Temporal lobe (tissue), 2 donors: ENCODE measurements around a stretch of chr3.

DNA sequence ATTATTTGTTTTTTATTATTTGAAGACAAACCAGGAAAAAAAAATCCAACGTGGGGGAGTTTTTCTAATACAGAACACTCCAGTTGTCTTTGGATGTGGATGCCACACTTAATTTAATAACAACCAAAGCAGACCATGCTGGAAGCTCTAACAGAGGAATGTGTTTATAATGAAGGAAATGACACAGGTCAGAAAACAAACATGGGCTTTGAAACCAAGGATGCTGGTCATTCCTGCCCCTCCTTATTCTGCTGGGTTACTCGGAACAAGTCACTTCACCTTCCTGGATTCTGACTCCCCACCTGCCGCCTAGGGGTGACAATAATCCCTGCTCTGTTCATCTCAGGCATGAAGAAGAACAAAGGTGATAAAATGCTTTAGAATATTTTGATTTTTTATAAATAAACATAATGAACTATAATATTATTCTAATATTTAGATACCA is 240.9 kb upstream of the ADAMTS9 start:
- RAMPAGE, long total RNA = no peak

- RAMPAGE, long total RNA = no peak
These were observed 419.5 kb upstream of the ADAMTS9 start for GRCh38 chr3:65107284-65107661.

DNA sequence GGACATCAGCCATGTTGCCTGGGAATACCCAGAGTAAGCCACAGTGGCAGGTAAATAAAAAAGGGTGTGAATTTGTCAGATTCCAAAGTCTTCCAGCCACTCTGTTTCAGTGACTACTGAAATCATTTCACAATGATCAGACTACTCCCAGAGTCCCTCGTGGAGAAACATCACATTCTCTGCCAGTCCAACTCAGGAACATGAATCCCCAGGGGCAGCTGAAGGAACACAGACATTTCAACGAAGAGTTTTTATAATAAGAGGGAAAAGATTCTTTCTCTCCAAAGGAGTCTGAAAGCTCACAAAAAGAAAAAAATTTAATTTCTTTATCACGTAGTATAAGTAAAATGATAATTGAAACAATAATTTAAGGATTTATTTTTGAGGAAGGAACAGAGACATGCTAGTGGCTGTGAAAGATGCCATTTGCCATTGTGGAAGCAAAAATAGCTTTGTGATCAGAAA is 493.9 kb upstream of the ADAMTS9 start:
- RAMPAGE, long total RNA = no peak

DNA sequence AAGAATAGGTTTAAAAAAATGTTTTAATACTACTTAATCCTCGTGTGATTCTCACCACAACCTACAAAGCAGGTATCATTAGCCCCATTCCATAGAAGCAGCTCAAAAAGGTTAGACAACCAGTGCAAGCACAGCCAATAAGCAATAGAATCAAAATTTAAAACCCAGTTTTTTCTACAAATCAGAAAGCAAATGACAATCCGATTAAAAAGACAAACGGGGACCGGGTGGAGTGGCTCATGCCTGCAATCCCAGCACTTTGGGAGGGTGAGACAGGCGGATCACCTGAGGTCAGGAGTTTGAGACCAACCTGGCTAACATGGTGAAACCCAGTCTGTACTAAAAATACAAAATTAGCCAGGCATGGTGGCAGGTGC is 430.8 kb downstream of the MAGI1 start:
- RAMPAGE, long total RNA = no peak

DNA sequence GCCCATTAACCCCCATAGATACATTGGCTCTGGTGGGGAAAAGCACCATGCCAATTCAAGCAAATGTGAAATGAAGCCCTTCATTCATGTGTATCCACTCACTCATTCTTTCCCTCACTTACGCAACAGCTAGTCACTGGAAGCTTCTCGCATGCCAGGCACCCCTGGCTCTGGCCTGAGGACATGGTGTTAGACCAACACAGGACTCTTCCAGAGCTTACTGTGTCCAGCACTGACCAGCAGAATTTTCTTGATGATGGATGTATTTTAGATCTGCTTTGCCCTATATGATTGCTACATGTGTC is 183.0 kb downstream of the MAGI1 start:
- RAMPAGE, long total RNA = no peak

- RAMPAGE, long total RNA = no peak
These were observed 409 bp upstream of the MAGI1 start for GRCh38 chr3:66039152-66039501.

- RAMPAGE, long total RNA = no peak
These were observed 26.3 kb upstream of the SLC25A26 start for GRCh38 chr3:66194624-66194872.

GRCh38 chr3:66297974-66298450 is 77.2 kb downstream of the SLC25A26 start:
- RAMPAGE, long total RNA = no peak

- RAMPAGE, long total RNA = no peak
These were observed 114.8 kb downstream of the LRIG1 start for GRCh38 chr3:66385972-66386537.

DNA sequence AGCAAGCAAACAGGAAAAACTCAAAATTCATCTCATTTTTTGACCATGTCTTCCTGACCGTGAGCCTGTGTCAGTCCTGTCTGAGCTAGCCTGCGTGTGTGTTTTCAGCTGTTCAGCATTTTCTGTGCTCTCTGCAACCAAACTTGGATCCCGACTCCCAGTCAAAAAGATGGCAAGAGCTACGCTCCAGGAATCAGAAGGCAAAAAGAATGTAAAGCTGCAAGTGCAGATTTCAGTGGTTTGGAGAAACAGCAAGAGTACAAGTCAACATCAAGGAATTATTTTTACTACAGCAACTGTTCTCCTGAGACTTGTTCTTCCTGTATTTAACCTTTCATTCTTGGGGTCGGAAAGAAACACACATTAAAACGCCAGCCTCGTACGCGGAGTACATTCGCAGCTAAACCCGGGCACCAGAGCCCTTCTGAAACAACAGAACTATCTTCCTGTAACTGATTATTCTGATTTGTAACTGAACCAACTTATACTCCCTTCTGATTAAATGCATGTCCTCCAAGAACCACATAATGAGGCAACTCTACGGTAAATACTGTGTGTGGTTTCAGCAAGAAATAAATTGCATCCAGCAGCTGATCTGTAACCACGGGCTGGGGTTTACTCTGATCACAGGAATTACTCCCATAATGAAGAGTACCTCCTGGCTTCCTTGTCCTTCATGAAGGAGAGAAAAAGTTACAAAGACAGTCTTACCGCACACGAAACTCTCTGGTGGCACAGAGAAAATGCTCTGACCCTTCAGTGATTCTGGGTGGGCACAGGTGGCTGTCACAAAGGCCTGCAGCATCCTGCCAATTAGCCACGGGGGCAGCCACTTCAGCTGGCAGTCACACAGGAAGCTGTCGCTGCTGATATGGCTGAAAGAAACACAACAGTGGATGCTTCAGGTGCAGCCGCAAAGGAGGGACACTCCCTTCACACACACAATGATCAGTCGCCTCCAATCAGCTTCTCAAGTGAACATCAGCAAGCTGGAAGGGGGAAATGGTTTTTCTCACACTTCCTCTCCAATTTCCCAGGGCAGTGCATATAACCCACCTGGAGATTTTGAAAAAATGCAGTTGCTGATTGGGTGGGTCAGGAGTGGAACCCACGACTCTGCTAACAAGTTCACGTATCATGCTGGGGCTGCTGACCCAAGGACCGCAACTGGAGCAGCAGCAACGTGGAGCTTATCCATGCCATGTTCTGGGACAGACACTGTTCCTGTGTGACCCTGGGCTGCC is 107.1 kb downstream of the LRIG1 start:
- RAMPAGE, long total RNA = no peak

DNA sequence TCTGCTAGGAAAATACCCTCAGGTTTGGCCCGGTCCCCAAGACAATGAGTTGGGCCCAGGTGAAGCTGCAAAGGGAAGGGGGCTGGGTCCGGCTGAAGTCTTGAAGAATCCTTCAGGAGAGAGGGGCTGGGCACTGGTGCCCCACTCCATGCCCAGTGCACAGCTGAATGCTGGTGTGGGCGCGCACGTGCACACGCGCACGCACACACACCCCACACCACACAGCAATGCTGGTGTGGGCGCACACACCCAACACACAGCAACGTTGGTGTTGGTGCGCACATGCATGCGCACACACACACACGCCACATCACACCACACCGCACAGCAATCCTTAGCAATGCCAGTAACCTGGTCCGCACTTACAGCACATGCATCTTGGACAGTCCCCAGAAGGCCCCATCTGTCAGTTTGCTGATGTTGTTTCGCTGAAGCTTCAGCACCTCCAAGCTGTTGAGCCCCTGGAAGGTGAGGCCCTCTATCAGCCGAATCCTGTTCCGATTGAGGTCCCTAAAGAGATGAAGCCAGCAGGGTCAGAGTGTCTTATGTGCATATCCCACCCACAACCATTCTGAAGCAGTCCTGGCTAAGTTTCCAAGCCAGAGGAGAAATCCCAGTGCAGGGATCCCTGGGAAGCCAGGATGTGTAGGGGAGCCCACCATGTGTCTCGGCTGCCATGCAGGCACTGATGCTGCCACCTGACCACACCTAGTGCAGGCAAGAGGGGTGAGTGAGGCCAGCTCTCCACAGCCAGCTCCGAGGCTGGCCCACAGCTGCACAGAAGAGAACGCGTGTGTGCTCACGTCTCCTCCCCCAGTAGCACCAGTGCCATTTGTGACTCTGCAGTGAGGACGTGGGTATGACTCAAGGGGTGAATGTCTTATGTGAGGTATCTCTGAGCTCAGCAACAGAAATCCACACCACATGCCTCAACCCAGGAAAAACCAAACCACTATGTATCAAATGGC is 88.0 kb downstream of the LRIG1 start:
- RAMPAGE, long total RNA = no peak

DNA sequence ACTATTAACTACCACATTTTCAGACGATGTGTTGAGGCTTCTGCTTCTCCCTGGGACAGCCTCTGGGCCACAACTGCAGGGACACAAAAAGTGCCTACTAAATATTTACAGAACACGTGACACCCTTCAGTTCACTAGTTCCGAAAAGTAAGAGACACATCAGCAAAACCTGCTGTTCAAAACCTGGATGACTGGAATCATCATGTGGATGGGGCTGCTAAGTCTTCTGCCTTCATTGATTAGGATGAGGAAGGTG is 52.1 kb downstream of the LRIG1 start:
- RAMPAGE, long total RNA = no peak

GRCh38 chr3:66453967-66454532 is 46.8 kb downstream of the LRIG1 start:
- RAMPAGE, long total RNA = no peak

DNA sequence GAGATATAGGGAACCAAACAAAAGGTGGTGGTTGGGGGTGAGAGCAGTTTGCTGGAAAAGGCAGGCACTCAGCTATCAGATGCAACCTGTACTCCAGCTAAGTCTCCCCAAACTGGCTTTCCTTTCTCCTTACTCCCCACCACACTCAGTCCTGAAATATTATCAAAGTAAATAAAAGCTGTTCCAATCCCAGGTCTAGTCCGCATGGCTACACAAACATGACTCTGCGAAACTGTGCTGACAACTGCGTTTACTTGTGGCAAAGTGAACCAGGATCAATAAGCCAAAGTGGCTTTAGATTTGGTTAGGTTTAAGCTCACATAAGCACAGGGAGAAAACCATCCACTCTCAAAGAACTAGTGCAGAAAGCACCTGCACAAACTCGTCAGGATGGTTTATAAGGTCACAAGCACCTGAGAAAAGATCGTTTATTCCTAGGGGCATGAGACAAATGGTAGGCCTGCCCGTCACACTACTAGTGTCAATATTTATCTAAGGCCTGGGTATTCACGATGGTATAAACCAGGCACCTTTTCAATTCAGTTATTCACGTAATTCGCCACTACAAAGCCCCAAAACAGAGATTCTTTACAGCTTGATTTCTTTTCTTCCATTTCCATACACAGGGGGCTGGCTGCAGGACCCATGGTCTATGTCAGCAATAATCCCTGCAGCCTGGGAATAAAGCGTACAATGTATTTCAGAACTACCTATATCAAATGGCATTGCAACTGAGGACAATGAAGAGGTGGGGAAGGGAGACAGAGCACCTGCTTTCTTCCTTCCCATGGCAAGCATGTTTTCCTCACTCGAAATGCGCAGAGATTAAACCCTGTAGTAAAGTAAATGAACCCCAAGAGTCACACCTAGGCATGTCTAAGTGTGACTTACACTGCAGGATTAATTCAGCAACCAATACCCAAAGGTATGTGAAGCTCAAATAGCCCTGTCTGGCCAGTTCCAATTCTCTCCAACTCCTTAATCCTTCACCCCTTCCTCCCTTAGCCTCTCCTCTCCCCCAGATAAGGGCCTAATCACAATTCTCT is 25.1 kb downstream of the LRIG1 start:
- RAMPAGE, long total RNA = no peak

DNA sequence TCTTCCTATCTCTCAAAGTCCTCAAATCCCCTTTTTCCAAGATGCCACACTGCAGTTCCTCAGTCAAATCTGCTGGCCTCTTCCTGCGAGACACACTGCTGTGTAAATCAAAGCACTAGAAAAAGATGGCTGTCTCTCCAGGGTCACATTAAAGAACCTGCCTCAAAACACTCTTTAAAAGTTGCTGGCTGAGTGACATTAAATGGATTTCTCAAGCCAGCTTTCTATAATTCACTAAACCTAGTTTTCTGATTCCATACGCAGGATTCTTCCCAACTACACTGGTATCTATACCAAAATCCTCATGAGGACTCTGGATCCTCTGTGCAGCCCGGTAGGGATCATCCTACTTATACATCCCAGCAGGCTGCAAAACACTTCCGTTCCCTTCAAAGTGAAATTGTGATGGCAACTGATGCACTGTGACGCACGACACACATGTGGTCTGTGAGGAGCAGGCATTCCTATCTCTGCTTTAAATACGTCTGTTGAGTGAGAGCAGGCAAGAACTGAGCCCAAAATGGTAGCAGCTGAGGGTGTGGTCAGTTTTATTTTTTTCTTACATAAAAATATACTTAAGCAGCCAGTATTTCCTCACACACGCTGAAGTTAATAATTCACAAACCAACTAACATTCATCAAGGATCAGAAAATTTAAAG is 24.2 kb downstream of the LRIG1 start:
- RAMPAGE, long total RNA = no peak

GRCh38 chr3:66546305-66546746 is 45.5 kb upstream of the LRIG1 start:
- RAMPAGE, long total RNA = no peak

DNA sequence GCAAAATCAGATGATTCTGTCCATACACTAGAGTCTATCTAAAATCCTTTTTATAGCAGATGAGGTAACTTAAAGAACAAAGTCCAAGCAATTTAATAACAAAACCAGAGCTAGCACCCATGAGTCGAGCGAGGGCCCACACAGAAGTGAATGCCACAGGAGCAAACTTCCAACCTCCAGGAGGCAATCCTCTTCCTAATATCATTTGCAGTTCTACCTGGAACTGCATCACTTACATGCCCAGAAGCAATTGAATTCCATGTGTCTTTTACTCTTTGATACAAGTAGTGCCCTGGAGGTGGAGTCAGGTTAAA is 35.4 kb upstream of the KBTBD8 start:
- RAMPAGE, long total RNA = no peak

- RAMPAGE, long total RNA = no peak
These were observed 26.3 kb upstream of the KBTBD8 start for GRCh38 chr3:66971830-66972224.

DNA sequence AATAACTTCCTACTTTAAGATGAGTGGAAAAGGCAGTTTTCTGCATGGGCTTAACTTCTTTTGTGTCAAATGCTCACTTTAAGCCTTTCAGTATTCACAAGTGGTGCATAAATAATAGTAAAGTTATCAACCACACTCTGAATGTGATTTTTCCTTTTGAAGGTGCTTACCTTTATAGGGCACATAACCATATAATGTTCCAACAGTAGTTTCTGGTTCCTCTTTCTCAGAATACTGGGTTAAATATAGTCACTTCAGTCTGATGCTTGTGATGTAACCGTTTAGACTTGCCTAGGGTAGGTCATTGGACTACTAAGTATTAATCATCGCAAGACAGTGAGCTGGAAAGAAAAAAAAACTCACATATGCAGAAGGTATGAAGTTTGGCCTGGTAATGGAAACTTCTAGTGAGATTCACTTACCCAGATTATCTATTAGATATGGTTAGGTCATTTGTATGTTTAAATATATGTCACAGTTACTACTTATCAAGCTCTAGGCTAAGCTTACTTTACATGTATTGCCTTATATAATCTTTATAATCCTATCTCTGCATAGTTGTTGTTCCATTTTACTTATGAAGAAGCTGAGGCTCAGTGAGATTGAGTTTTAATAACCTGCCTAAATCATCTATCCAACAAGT is 2.0 kb downstream of the KBTBD8 start:
- RAMPAGE, long total RNA = no peak

- RAMPAGE, long total RNA = no peak
These were observed 948 bp downstream of the SUCLG2 start for GRCh38 chr3:67653418-67653909.